RPMI7951 (cell line): ENCODE data around the genes EPN1, RFPL4A, NLRP4, ZNF787, ZNF471, ZNF470 and ZNF773.

GRCh38 chr19:55674922-55675816 lies at the start of gene EPN1:
TSS of gene EPN1 (plus strand) at chr19:55675226.
- RAMPAGE, long total RNA, result no peak

GRCh38 chr19:55675817-55676379 lies 872 bp downstream of the EPN1 start:
- RAMPAGE, long total RNA, result no peak

- RAMPAGE, long total RNA, result no peak
Observed at GRCh38 chr19:55758918-55759325, at the start of gene RFPL4A. TSS of gene RFPL4A (plus strand) at chr19:55759097.

GRCh38 chr19:55836243-55837077 lies at the start of gene NLRP4:
TSS of gene NLRP4 (plus strand) at chr19:55836540.
- RAMPAGE, long total RNA, result no peak

DNA sequence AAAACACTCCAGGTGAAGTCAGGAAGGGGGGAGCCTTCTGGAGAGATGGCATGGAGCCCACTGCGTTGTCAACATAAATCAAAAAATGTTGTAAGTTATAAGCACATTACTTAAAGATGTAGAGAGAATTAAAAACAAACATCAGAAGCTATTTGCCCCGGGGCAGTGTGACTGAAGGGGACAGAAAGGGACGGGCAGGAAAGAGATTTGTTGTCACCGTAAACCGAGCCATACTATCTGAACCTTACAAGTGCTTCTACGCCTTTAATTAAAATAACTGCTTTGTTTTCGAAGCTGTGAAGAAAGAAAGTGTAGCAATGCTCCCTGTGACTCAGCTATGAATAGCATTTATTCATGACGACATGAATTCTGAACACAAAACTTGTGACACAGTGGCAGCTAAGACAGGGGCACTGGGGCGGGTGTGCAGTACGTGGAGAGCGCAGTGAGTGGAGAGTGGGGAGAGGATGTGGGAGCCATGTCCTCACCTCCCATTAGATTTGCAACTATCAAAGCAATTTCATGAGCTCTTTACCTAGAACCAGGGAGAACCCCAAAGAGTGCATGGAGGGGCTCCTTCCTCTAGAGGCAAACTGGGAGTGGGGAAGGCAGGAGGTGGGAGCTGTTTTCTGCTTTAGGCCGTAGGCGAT lies 30.0 kb downstream of the ZNF787 start:
- RAMPAGE, long total RNA, result no peak

DNA sequence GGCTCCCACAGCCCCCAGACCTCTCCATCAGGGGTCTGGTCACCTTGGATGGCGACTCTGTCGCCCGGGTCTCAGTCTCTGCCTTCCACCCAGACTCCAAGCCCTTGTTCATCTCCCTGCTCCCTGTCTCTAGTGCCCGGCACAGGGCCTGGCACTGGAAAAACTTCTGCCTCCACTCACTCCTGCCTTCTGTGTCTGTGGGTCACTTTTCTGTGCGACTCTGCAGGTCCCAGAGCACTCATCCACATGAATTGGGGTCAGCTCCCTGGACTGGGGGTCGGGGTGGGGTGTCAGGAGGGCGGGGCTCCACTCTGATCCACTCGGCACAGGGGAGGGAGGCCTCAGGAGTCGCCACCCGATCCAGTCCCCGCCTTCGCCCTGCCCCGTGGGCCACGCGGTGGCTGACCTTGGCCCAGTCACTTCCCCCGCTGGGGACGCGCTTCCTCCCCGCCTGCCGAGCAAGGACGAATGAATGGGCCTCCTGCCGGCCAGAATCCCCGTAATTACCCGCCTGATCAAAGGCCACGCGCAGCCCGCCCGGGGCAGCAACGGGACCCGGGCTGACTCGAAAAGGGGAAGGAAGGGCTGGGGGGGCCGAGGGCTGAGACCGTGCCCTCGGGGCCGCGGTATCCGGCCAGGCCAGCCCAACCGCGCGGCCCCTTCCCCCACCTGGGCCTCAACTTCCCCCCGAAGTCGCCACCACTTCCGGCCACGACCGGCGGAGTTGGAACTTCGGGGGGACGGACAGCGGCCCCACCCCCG lies 860 bp downstream of the ZNF787 start:
- RAMPAGE, long total RNA, result no peak

DNA sequence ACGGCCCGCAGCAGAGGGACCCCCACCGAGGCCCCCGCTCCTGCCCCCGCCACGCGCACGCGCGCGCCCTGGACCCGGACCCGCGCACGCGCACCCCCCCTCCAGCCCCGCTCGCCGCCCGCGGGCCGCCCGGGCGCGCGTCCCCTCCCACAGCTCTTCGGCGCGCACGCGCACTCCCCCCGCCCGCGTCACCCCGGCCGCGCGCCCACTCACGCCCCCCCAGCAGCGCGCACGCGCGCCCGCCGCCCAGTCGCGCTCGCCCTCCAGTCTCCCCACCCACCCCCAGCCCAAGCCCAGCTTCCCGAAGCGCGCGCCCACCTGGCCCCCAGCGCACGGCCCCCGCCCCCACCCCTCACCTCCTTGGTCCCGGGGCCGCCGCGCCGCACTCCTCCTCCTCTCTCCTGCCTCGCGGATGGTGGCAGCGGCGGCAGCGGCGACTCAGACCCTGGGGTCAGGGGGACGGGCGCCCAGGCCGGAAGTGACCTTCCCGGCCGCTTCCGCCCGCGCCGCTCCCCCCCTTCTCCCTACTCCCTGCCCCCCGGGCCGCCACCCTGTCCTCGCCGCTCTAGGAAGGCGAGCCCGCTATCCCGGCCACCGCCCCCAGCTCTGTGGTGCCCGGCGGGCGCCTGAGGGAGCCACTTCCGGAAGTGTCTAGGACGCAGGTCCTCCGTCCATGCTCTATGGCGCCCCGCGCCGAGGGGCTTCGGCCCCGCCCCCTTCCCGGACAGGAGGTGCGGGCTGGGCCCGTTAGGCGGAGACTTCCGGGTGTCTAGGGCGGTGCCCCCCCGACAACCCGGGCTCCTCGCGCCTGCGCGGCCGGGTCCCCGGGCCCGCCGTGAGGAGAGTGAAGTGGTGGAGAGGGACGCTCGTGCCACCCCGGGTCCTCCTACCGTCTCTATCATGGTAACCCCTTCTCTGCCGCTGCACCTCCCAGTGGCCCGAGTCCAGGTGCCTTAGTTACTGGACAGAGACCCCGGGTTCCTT lies at the start of gene ZNF787:
TSS of gene ZNF787 (minus strand) at position 480 of the 984 bp plus-strand sequence.
- RAMPAGE, long total RNA, result no peak

DNA sequence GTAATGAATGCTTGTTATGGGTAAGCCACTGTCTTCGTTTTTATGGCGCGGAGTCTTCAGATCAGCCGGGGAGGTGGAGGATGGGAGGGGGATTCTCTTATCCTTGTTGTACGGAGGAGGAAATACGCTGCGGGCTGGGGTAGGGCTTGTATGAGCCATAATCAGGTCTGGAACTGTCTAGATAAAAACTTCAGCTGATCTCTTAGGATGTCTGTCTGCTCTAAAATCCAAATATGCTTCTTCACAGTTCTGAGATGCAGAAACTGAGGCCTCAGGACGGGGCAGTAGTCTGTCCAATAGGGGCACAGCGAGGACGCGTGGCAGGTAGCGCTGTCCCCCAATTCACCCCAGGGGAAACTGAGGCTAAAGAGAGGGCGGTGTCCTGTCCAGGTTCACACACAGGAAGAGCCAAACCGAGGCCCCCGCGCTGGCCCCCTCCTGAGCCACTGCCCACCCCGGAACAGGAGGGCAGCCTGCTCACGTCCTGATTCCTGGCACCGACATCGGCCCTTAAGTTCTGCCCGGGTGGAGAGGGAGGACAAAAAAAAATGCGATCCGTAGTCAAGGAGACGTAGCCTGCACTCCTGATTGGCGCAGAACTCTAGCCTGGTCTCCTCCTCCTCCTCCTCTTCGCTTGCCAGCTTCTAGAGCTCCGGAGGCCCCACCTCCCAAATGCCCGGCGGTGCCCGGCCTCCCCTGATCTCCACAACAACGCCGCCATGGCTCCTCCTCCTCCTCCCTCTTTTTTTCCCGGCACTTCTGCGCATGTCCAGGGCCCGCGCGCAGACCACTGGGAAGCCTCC lies 740 bp upstream of the ZNF444 start:
- RAMPAGE, long total RNA, result no peak

DNA sequence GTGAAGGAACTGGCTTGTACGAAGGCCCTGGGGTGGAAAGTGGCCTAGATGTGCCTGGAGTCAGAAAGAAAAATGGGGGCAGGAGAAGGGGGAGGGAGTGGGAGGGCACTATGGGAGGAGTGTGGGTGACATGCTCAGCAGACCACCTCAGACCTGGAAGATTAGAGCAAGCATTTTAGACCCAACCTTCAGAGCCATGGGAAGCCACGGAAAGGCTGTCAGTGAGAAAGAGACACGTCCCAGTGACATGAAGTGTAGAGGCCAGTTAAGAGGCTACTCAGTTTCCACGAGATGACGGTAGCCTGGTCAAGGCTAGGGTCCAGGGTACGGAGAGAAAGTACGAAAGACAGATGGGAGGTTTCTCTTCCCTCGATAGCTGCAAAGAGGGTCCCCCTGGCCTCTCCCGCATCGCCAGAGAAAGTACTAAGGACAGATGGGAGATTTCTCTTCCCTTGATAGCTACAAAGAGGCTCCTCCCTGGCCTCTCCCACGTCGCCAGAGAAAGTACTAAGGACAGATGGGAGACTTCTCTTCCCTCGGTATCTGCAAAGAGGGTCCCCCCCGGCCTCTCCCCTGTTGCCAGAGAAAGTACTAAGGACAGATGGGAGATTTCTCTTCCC lies 8.6 kb downstream of the ZSCAN5A start:
- RAMPAGE, long total RNA, result no peak

DNA sequence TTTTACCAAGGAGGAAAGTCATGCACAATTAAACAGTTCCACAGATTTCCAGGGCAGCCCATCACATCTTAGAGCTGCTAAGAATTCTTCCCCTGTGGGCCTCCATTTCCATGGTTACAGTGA lies 680 bp downstream of the ZNF667 start:
- RAMPAGE, long total RNA, result no peak

- RAMPAGE, long total RNA, result no peak
Observed at GRCh38 chr19:56507330-56508308, at the start of gene ZNF471. TSS of gene ZNF471 (plus strand) at chr19:56507855.

DNA sequence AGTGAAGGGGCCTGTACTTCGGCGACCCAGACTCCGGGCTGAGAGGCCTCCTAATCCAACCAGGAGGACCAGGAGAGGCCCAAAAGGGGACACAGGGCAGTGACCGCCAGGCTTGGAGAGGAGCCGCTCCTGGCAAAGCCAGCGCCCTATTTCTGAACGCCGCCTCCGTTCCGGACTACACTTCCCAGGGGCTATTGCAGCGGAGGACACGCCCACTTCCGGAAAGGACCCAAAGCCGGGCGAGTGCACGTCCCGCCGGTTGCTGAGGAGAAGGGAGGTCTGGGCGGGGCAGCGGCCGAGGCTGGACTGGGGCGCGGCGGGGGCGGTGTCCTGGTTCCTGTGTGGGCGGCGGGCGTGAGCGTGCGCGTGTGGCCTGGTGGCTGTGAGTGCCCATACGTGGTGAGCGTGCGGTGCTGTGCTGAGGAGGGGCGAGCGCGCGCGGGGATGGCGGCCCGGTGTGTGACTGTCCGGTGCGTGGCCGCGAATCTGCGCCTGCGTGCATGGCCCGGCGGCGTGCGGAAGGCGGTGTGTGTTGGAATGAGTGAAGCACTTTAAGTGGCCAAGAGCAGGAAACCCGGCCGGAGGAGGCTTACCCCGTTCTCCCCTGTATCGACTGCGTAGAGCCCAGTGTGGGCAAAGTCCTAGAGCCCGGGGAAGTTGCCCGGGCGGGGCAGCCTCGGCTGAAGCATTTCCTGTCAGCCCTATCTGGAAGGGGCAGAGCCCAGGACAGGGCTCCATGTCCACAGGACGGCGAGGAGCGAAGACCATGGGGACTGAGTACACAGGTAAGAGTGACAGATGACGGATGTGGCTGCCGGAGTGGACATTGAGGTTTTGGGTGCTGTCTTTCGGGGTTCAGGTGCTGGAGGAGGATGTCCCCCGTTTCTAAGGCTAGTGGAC lies at the start of gene ZNF470:
TSS of gene ZNF470 (plus strand) at position 215 of the 900 bp plus-strand sequence.
- RAMPAGE, long total RNA, result no peak

GRCh38 chr19:56839525-56840221 lies 853 bp downstream of the PEG3 start:
- RAMPAGE, long total RNA, result no peak

- RAMPAGE, long total RNA, result no peak
Observed at GRCh38 chr19:56963180-56963515, 122.6 kb upstream of the PEG3 start.

DNA sequence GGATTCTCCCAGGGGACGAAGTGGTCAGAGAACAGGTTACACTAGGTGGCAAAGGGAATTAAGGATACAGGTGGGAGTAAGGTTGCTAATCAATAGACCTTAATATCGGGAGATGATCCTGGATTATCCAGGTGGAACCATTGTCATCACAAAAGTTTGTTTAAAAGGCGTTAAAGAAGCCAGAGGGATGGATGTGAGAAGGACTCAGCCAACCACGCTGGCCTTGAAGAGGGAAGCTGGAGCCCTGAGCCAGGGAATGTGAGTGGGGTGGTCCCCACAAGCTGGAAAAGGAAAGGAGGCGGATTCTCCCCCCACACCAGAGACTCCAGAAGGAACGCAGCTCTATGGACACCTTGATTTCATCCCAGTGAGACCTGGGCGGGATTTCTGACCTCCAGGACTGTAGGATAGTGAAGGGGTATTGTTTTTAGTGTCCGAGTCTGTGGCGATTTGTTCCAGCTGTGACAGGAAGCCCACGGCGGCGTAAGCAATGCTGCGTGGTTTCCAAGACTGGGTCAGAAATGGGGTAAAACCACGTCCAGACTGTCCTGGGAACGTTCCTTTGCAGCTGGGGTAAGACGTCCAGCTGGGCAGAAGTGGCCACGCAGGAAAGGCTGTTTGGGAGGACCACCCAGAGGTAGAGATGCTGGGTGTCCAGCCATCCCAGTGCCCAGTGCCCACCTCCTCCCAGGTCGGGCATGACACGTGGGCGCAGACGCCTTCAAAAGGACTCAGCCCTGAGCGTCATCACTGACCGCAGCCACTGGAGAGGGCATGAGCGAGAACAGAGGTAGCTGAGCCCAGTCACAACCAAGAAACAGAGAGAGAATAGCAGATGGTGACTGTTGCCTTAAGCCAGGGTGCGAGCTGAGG lies 125.4 kb upstream of the USP29 start:
- RAMPAGE, long total RNA, result no peak

DNA sequence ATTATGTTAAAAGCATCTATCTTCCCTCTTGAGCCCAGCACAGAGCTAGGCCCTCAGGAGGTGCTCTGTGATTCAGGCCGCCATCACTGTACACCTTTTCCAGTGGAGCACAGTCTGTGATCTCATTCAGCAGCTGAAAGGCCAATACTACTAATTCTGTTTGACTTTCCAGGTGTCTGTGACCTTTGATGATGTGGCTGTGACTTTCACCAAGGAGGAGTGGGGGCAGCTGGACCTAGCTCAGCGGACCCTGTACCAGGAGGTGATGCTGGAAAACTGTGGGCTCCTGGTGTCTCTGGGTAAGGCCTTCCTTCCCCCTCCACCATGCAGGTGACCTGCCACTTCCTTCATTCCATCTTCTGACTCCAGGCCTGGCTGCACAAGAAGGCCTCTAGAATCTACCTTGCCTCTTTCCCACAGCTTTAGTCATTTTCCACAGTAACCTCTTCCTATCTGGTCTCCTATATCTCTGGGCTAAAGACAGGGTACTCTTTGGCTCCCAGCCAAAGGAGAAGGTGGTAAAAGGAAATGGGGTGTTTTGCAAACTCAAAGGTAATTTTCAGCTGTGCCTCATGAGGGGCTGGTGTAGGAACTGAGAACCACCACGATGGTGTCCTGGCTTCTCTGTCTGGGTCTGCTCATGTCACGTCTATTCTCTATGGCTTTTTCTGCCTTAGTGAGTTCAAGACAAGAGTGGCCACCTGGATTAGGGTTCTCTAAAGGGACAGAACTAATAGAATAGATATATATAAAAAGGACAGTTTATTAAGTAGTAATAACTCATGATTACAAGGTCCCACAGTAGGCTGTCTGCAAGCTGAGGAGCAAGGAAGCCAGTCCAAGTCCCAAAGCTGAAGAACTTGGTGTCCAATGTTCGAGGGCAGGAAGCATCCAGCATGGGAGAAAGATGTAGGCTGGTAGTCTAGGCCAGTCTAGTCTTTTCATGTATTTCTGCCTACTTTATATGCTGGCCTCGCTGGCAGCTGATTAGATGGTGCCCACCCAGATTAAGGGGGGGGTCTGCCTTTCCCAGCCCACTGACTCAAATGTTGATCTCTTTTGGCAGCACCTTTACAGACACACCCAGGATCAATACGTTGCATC lies 2.8 kb downstream of the ZNF264 start:
- RAMPAGE, long total RNA, result no peak

GRCh38 chr19:57302483-57303069 lies 17.7 kb upstream of the ZNF543 start:
- RAMPAGE, long total RNA, result no peak

DNA sequence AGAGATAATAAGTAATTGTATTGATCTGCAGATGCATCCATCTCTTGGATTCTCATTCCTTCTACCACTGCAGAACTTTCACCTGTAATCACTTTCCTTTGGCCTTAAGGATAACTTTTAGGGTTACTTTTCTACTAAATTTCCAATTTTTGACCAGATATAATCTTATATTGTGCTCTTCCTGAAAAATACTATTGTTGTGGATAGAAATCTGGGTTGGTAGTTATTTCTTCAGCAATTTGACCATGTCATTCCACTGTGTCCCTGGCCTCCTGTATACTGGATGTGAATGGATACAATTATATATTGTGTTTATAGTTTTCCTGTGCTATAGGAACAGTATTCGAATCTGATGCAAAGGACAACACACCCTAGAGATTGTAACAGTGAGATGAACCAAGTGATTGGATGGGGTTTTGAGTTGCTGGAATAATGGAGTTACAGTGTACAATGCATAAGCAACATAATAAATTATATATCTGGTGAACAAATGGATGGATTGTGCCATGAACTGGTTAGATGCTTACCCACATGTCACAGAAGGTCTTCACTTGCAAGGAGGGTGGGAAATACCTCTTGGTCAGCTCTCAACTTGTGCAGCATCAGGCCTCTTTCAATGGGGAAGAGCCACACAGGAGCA lies 12.1 kb upstream of the ZNF543 start:
- RAMPAGE, long total RNA, result no peak

DNA sequence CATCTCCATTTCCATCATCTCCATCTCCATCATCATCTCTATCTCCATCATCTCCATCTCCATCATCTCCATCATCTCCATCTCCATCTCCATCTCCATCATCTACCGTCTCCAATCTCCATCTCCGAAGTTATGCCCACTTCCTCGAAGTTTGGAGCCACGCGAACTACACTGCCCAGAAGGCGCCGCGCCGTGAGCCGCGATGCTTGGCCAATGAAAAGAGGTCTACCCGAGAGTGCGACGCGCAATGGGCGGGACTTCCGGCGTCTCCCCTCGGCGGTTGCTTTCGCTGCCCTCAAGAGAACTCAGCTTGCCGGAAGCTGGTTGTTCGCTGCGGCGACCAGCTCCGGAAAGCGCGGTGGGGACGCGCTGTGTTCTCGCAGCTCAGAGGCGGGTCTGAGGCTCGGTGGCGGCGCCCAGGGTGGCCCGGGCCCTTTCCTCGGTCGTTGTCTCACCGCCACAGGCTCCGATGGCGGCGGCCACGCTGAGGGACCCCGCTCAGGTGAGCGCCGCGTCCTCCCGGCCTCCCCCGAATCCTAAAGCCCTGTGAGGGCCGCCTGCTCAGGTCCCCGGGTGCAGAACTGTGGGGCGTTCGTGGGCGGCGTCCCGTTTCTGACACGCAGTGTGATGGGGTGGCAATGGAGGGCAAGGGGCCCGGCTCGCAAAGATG lies at the start of gene ZNF773:
TSS of gene ZNF773 (plus strand) at position 327 of the 670 bp plus-strand sequence.
- RAMPAGE, long total RNA, result no peak

DNA sequence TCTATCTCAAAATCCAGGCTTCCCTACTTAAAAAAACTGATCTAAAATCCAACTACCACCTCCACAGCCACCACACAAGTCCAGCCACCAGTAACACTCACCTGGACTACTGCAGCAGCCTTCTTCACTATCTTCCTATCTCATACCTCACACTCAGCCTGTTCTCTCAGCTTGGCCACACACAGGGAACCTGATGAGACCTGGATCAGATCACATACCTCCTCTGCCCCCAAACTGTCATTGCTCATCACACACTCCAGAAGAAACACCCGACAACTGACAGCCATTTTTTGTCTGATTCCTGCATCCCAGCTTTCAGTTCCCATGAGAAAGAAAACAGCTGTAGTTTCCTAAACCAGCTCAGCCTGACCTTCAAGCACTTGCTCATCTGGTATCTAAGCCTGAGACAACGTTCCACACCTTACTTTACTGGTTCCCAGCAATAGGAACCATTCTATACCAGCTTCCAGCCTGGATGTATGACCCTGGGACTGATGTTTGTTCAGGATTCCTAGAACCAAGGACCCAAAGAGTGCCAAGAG lies 1.2 kb downstream of the ZNF416 start:
- RAMPAGE, long total RNA, result no peak